Diencephalon (tissue), 2 donors: ENCODE measurements around the gene MTPAP.

DNA sequence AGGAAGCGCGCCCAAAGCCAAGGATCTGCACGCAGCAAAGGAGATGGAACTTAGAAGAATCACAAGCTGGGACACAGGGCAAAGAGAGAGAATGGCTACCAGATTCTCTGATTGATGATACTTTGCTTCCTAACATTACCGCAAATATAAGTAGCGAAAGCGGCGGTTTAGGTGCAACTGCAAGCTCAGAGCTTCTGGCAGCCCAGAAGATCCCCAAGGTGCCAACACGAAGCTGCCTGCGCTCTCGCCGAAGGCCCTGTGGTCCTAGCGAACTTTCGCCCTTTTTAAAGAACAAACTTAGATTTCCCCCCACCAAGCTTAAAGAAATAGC is 909 bp upstream of the MKX start:
- RAMPAGE, long total RNA, result no peak

GRCh38 chr10:27820173-27820756 is 74.6 kb upstream of the MKX start:
- RAMPAGE, long total RNA, result no peak

DNA sequence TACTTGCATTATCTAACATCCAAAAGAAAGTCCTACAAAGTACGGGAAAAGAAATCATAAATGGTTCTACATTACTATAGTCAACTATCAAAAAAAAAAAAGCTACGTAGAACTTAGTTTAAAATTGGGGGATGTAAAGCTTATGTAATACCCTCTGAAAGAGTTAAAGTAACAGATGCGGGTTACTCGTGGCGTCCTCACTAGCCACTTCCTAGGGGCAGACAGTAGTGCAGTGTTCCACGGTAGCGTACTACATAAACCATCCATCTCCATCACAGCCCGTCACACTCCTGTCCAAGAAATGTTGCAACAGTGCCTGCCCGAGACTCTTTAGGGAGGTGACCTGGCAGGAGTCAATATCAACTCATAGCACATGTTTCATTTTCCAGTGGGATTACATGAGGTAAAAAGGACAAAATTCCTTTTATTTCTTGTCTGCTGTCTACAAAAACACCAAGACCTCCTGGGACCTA is 100.1 kb downstream of the MPP7 start:
- RAMPAGE, long total RNA, result no peak

DNA sequence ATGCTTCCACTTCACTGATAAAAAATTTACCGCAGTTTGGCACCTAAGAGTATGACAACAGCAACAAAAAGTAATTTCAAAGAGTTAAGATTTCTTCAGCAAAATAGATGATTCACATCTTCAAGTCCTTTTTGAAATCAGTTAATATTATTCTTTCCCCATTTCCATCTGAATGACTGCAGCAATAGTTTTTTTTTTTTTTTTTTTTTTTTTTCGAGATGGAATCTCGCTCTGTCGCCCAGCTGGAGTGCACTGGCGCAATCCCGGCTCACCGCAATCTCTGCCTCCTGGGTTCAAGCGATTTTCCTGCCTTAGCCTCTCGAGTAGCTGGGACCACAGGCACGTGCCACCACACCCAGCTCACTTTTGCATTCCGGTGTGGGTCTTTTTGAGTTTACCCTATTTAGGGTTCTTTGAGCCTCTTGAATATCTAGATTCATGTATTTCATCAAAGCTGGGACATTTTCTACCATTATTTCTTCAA is 9.5 kb upstream of the WAC start:
- RAMPAGE, long total RNA, result no peak

DNA sequence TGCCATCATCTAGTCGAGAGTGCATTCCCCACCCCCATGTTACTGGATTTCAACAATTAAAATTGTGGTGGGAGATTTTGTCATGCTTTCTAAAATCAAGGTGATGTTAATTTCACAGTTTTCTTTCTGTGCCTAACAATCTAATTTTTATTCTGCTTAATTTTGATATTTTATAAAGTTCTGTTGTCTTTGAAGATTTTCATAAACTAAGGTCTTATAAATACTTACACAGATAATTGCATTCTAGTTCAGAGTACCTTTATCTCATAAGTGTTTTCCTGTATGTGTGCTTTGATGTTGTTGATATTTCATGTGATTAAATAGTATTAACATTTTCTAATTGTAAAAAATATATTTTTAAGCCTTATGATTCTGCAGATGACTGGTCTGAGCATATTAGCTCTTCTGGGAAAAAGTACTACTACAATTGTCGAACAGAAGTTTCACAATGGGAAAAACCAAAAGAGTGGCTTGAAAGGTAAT is 56.5 kb downstream of the WAC start:
- RAMPAGE, long total RNA, result no peak

DNA sequence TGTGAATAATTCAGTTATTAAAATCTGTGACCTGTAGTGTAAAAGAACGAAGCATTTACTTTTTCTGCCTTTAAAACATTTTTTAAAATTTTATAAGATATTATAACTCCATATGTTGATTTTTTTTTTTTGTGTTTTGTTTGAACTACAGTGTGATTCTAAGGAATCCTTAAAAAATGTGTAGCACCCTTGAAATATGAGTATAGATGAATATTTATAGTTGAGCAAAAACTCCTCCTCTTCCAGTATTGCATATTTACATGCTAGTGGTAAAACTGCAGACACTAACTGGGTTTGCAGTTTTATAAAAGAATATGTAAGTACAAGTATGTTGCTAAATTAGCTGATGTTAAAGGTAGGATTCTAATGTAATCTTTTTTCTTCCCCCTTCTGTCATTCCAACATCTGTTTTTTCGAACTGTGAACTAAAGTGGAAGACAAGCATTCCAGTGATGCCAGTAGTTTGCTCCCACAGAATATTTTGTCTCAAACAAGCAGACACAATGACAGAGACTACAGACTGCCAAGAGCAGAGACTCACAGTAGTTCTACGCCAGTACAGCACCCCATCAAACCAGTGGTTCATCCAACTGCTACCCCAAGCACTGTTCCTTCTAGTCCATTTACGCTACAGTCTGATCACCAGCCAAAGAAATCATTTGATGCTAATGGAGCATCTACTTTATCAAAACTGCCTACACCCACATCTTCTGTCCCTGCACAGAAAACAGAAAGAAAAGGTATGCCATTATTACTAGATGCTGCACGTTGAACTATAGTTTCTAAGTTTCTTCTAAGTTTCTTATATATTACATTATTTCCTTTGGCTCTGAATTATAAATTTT is 62.6 kb downstream of the WAC start:
- RAMPAGE, long total RNA, result no peak

- RAMPAGE, long total RNA, result no peak
These were observed 4.0 kb downstream of the BAMBI start for GRCh38 chr10:28681044-28681953.

- RAMPAGE, long total RNA, result no peak
These were observed 118.4 kb downstream of the BAMBI start for GRCh38 chr10:28795649-28796236.

DNA sequence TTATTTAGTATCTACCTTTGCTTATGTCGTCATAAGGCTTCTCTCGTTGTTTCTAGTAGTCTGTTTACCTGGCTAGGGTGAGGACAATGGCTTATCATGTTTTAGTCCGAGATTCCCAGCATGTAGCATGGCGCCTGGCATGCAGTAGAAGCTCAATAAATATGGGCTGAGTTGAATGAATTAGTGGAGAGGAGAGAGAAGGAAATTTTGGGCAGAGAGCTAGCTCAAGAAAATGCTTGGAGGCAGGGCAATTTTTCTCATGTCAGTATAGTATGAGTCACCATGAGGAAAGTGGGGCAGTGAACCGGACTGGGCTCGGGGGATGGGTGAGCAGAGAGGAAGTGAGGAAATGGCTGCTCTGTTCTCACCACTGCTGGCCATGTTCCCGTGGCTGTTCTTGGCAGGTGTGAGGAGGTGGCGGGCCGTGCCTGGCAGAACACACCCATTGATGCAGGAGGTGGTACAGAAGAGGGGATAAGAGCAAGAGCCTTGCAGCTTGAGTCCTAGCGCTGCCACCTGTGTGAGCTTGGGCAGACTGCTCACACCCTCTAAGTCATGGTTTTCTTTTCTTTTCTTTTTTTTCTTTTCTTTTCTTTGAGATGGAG is 304.5 kb upstream of the LYZL1 start:
- RAMPAGE, long total RNA, result no peak

DNA sequence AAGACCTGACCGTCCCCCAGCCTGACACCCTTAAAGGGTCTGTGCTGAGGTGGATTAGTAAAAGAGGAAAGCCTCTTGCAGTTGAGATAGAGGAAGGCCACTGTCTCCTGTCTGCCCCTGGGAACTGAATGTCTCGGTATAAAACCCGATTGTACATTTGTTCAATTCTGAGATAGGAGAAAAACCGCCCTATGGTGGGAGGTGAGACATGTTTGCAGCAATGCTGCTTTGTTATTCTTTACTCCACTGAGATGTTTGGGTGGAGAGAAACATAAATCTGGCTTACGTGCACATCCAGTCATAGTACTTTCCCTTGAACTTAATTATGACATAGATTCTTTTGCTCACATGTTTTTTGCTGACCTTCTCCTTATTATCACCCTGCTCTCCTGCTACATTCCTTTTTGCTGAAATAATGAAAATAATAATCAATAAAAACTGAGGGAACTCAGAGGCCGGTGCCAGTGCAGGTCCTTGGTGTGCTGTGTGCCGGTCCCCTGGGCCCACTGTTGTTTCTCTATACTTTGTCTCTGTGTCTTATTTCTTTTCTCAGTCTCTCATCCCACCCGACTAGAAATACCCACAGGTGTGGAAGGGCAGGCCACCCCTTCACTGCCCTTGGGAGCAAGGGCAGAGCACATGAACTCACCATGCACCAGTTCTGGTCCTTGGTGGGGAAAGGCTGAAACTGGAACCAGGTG is 138.4 kb downstream of the LYZL1 start:
- RAMPAGE, long total RNA, result no peak

DNA sequence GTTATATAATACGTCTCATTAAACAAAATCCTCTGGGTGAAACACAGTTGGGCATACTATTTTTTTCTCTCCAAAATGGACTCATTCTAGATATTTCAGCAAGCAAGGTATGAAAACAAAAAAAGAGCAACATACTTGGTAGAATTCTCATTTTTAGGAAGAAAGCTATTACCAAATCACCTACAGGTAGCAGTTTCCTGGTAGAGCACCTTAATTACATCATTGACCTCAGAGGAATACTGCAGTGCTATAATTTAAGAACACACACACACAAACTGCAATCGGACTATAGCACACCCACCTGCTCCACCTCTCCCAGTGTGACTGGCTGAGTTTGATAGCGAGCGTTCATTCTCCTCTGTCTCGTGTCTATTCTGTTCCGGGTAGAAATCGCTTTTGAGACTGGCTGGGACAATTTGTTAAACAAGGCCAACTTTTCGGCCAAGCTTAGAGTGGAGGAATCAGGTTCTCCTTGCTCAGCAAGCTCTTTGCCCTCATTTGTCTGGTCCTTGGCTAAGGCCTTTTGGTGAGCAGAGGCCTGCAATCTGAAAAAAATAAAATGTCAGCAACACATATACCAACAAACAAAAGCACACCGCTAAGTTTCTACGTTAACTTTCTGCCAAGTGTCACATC is 110.5 kb downstream of the SVIL start:
- RAMPAGE, long total RNA, result no peak

GRCh38 chr10:29636093-29636728 is 1.4 kb upstream of the SVIL start:
- RAMPAGE, long total RNA, result no peak

DNA sequence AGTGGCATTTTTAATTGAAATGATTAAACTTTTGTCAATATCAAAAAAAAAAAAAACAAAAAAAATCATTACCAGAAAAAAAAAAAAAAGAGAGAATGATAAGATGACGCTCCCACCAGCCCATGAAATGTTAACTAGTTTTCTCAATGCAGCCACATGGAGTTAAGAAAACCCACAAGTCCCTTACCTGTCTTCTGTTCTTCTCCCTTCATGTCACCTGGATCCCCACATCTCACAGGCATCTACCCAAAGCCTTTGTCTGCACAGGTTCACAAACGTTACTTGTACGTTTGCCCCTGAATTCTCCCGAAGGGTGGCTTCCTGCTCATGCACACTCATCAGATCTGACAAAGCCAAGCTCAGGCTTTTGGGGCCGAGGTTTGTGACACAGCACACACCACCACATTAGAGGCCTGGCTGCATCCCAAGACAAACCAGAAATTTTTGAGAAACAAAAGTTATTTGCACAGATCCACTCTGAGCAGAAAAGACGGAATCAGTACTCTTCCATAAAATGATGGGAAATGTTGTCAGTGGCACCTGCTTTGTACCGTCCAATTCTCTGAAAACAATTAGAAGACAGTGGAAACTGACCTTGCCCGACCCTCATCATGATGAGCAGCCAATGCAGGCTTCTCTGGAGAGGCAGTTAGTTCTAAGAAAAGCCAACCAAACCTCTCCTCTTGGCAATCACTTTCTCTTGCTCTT is 13.3 kb upstream of the SVIL start:
- RAMPAGE, long total RNA, result no peak

DNA sequence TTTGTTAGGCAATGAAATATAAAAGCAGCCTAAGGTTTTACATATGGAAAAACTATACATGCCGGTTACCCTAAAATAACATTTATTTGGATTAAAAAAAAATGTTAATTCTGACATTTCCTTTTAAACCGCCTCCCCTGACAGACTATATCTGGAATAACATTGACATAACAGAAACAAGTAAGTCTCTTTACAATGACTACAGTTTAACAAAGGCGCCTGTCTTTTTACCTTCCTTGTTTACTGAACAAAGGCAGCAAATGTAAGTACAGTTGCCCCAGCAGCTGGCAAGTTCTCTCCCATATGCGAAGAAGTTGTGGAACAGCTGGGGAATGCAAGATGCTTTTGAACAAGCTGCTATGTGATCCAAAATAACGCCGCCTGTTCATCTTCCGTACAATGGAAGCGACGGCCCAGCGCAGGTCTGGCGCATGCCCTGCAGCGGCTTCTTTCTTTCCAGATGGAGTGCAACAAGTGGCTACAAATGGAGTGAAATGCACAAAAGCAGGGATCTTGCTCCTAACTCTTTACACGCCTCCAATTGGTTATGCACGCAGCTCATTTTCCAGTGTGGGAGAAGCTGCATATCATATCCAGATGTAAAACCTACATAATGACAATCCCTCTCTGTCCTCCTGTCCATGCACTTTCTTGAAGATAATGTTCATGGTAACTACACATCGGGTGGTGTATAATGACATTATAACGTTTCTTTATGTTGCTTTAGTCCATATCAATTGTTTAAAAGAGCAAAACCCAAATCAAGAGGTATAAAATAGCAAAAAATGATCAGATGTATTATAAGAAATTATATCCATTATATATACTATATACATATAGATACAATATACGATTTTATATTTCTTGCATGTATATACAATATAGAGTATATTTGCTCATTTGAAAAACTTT is 97.1 kb upstream of the SVIL start:
- RAMPAGE, long total RNA, result no peak

GRCh38 chr10:29958848-29959389 is 100.5 kb downstream of the JCAD start:
- RAMPAGE, long total RNA, result no peak

DNA sequence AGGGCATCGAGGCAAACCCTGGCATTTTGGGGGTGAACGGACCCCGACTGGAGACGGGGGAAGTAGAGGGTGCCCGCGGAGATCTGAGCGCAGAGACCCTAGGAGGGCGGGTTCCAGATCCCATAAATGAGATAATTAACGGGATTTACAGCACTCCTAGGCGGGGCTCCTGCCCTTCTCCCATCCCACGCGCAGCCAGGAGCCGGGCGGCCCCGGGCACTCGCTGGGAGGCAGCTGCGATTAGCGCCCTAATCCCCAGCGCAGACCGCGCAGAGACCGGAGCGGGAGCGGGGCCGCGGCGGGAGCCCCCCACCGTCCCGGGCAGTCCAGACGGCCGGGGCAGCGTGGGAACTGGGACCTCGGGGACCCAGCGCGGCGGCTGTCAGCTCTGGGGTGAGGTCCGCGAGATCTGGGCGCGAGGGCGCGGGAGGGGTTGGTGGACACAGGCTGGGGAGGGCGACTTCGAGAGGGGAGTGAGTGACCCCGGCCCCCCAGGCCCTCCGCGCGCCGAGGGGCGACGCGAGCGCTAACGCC is 685 bp downstream of the JCAD start:
- RAMPAGE, long total RNA, result no peak

- RAMPAGE, long total RNA, result no peak
These were observed 122.7 kb upstream of the JCAD start for GRCh38 chr10:30182071-30182561.

- RAMPAGE, long total RNA, result no peak
These were observed at the start of gene MTPAP for GRCh38 chr10:30348435-30349538. MTPAP (minus strand) TSS chr10:30349278.

DNA sequence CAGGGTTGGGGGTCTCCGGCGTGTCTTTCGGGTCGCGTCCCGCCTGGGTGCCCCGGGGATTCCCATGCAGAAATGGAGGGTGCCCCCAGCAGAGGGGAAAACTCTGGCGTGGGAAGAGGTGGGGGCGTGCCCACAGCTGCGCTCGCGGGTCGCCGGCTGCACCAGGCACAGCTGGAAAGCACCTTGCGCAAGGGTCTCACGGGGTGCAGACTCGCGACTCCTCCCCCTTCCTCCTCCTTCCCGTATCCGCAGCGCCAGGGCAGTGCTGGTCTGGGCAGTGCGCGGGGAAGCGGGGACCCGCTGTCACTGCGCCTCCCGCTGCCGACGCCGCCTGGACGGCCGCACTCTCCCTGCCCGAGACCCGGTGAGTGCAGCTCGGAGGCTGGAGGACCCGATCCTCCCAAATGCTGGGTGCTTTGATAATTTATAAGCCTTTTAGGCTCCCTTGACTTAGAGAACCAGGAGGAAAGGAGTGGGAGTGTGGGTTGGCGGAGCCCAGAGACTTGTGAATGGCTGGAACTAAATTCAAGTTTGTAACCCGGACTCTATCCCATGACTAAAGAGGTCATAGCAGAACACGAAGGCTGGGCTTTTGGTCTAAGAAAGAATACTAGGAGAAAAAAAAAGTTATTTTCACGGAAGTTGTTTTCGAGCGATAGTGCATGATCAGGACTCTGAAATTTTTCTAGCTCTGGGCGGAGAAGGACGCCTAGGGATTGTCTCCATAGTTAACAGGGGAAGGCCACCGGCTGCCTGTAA is 580 bp downstream of the MAP3K8 start:
- RAMPAGE, long total RNA, result no peak

DNA sequence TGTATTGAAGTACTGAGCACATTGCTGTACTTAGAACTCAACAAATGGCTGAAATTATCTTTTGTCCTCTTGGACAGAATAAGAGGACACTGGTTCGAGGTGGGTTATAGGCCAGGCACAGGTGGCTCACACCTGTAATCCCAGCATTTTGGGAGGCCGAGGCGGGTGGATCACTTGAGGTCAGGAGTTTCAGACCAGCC is 10.9 kb downstream of the MAP3K8 start:
- RAMPAGE, long total RNA, result no peak